Zone of skin (tissue), 1 donor: ENCODE measurements around a stretch of chr3.

DNA sequence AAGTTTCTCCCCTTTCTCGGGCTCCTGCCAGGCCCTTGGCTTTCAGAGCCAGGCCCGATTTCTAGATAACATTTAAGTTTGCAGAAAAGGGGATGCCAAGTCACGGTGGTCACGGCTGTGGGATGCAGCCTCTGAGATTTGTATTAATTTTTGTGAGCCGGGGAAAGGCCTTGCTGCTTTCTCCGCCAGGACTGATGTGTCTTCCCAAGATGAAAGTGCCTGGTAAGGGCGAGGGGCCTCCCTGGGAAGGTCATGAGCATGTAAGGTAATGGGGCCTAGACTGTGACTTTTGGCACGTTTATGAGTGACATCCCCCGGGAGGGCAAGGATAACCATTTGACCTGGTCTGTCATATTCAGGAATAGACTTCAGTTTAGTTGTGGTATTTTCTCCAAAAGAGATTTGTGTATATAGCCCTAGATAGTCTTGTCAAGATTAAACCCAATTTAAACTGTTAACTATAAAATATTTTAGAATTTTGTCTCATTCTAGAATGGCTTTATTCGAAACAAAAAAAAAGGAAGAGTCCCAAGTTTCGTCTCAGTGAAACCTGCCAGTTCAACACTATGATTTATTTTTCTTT lies 646 bp upstream of the CNBP start:
- RRBS, result no CpG with 5 or more reads among the region's 11 CpGs

DNA sequence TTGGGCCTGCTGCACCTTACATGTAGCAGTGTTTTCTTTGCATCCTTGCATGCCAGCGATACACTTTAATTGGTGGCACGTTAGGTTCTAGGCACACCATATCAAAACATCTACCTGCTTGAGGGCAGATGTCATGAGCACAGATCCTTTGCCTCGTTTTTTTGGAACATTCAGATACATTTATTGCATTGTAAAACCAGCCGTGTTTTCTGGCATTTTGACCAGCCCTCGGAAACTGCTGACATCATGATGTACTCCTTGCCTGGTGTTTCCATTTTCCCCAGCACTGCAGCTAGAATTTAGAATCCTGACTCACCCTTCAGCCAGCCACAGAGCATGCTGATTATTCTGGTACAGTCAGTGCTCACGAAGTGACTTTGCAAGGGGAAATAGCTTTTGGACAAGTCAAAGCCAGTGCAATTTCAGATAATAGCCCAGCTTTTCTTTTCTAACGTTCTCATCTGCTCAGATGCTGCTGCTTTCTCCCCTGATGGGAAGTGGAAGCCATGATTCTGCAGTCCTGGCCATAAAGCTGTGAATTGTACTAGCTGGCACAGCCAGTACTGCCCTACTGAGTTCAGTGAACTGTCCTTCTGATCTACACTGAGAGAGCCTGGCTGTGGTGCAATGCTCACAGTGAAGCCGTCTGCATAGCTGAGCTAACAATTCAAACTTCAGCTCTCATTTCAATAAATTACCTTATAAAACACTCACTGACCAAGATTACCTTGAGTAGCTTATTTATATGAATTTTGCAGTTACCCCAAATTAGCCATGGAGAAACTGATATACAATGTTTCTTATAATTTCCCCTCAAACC lies 12.1 kb upstream of the CNBP start:
- RRBS, result no CpG with 5 or more reads among the region's 8 CpGs

DNA sequence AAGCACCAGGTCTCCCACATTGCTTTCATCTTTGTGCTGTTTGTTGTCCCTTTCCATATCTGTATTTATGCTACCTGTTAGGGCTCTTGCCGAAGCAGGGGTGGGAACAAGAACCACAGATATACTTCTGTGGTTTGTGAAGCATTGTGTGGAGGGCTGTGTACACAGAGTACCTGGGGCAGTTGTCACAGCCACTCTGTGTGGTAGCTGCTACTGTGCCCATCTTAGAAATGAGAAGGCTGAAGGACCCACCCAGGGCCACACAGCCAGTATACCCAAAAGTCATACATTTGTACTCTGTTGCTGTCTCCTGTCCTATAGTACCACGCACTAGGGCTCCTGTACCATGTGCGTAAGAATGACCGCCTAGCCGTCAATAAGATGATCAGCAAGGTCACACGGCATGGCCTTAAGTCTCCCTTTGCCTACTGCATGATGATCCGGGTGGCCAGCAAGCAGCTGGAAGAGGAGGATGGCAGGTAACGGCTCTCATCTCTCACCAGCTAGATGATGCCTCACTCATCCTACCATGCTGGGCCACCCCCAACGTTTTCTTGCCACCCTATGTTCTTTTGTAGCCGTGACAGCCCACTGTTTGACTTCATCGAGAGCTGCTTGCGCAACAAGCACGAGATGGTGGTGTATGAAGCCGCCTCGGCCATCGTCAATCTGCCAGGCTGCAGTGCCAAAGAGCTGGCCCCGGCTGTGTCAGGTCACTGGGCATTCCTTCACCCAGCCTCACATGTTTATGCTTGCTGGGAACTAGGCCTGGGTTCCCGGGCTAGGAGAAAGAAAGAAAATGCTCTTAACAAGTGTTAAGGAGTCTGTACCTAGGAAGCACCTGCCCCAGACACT lies 8.0 kb downstream of the COPG1 start:
- RRBS, result 89% methylated on average over 2 of the region's 18 CpGs

- RRBS, result no CpG with 5 or more reads among the region's 2 CpGs
These were observed 2.2 kb upstream of the HMCES start for GRCh38 chr3:129276554-129276753.

- RRBS, result no CpG with 5 or more reads among the region's 11 CpGs
These were observed 2.3 kb downstream of the H1-10 start for GRCh38 chr3:129313305-129314582.

DNA sequence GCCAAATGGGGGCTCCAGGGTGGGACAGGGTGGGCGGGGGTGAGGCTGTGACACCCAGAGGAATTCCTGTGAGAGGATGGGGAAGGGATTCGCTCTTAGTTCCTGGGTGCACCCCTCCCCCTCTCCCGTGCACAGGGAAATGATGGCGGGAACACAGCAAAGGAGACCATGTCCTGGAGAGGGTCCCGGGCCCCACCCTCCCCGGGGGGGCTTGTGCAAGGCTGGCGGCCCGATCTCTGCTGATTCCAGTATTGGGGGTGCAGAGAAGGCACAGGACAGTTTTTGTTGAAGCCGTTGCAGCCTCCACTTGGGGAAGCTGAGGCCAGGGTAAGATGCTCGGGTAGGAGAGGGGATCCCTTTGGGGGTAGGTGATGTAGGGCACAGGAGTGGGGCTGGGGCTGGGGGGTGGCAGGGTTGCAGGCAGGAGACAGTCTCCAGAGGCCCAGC lies 956 bp upstream of the H1-10 start:
- RRBS, result no CpG with 5 or more reads among the region's 10 CpGs

- RRBS, result under 1% methylated on average over 3 of the region's 38 CpGs
These were observed 27.7 kb upstream of the H1-10 start for GRCh38 chr3:129343675-129344313.

GRCh38 chr3:129398884-129399904 lies 29.2 kb downstream of the EFCAB12 start:
- RRBS, result 0% methylated on average over 2 of the region's 41 CpGs

- RRBS, result no CpG with 5 or more reads among the region's 3 CpGs
These were observed 10.0 kb downstream of the EFCAB12 start for GRCh38 chr3:129418445-129418805.

DNA sequence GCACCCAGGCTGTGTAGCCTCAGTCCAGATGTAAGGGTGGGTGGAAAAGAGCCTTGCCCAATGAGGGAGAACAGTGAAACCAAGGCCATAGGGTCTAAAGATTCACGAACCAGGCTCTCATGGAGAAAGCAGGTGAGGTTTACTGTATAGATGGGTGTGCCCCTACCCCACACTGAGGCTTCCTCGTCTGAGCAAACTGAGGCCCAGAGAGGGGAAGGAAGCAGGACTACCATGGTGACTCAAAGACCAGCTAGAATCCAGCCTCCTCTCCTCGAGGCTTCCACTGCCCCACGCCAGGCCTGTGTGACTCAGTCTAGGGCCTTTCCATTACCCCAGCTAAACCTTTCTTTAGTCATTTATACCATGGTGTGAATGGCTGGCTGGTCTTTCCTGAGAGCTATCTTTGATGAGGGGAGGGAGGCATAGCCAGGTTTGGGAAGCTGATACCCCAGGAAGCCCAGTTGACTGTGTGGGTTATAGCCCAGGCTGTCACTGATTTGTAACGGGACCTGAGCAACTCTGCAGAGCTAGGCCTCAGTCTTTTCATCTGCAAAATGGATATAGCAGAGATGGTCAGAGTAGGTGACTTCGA lies 3.1 kb upstream of the RHO start:
- RRBS, result no CpG with 5 or more reads among the region's 6 CpGs

- RRBS, result 63% methylated on average over 3 of the region's 18 CpGs
These were observed 15.5 kb downstream of the H1-8 start for GRCh38 chr3:129558143-129559172.

GRCh38 chr3:129587003-129587560 lies 19.4 kb downstream of the PLXND1 start:
- RRBS, result 29% methylated on average over 1 of the region's 10 CpGs

DNA sequence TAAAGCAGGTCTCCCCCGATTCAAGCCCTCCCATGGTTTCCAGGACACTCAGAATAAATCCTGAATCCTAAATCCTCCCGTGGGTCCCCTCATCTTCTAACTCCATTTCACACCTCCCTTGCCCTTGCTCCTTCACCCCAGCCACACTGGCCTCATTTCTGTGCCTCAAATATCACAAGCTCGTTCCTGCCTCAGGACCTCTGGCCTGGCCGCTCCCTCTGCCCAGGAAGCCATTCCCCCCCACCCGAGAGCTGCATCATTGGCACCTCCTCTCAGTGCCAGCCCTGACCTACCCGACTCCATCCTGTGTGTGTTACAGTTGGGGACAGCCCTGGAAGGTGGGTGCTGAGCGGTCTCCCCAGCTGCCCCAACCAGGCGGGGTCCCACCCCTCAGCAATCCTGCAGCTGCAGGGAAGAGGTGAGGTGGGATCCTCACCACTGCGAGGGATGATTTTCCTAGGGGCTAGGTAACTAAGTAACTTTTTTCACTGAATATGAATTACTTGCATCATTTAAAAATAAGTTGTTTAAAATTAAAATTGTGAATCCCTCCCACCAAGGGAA lies 14.5 kb downstream of the PLXND1 start:
- RRBS, result no CpG with 5 or more reads among the region's 9 CpGs

GRCh38 chr3:129603640-129604038 lies 2.8 kb downstream of the PLXND1 start:
- RRBS, result no CpG with 5 or more reads among the region's 6 CpGs

- RRBS, result no CpG with 5 or more reads among the region's 7 CpGs
These were observed 9.1 kb upstream of the PLXND1 start for GRCh38 chr3:129615499-129616116.

- RRBS, result no CpG with 5 or more reads among the region's 8 CpGs
These were observed 11.9 kb upstream of the PLXND1 start for GRCh38 chr3:129618367-129618797.

DNA sequence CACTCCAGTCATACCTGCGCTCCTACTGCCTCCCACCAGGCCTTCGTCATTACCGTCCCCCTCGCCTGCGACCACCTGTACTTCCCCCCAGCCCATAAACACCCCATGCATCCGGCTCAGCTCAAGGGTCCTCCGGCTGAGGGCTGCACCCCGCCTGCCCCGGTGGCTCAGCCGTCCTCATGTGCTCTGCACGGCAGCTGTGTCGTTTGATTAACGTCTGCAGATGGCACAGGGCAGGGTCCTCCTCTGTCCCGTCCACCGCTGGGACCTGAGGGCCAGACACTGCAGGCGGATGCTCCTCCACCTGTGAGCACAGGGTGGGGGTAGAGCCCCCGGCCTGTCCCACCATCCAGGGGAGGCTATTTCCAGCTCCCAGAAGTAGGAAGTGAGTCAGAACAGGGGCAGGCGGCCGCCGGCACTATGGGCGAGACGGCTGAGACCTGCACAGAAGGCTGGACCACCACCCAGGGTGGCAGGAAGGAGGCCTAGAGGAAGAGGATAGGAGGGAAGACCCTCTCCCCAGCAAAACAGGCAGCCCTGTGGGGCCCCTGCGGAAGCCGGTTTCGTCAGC lies 12.4 kb upstream of the PLXND1 start:
- RRBS, result 56% methylated on average over 6 of the region's 25 CpGs

DNA sequence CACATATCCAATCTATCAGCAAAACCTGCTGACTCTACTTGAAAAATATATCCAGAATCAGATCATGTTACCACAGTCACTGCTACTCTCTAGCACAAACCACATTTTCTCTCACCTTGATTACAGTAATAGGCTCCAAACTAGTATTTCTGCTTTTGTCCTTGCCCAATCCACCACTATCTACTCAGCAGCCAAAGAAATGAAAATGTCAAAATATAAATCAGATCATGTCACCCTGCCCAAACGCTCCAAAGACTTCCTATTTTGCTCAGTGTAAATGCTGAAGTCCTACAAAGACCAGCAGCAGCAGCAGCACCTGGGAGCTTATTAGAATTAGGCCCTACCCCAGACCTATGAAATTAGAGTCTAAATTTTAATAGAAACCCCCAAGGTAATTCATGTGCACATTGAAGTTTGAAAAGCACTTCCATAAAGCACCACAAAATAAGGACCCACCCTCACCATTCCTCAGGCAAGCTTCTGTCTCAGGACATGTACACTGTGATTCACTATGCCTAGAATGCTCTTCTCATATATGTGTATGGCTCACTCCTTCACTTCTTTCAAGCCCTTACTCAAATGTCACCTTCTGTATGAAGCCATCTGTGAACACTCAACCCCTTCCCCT lies 15.0 kb downstream of the TMCC1 start:
- RRBS, result no CpG with 5 or more reads among the region's 1 CpG

GRCh38 chr3:130094743-130094958 lies 13.0 kb downstream of the ALG1L2 start:
- RRBS, result no CpG with 5 or more reads among the region's 6 CpGs